Neural progenitor cell (in vitro differentiated cells): ENCODE measurements around a stretch of chr2.

- RAMPAGE, long total RNA: no peak
Measured at GRCh38 chr2:25558125-25558842, 115.1 kb downstream of the DTNB start.

DNA sequence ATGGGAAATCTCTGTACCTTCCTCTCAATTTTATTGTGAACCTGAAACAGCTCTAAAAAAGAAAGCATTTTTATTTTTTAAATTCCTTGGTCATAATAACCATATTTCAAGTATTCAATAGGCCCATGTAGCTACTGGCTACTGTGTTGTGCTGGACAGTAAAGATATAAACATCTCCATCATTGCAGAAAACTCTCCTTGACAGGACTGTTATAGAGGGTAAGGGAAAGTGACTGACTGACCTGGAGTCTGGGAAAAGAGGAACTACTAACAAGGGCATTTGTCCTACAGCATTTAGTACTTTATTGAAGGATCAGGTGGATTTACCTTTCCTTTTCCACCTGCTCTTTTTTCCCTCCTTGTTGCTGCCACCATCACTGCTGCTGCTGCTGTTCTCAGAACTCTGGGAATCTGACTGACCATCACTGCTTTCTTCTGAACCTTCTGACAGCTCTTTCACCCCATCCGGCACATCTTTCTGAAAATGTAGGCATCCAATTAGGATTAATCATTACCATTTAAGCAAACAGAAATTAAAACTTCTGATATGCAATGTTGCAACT lies 79.1 kb downstream of the ASXL2 start:
- RAMPAGE, long total RNA: no peak

- RAMPAGE, long total RNA: no peak
Measured at GRCh38 chr2:26016361-26016823, 17.5 kb upstream of the RAB10 start.

DNA sequence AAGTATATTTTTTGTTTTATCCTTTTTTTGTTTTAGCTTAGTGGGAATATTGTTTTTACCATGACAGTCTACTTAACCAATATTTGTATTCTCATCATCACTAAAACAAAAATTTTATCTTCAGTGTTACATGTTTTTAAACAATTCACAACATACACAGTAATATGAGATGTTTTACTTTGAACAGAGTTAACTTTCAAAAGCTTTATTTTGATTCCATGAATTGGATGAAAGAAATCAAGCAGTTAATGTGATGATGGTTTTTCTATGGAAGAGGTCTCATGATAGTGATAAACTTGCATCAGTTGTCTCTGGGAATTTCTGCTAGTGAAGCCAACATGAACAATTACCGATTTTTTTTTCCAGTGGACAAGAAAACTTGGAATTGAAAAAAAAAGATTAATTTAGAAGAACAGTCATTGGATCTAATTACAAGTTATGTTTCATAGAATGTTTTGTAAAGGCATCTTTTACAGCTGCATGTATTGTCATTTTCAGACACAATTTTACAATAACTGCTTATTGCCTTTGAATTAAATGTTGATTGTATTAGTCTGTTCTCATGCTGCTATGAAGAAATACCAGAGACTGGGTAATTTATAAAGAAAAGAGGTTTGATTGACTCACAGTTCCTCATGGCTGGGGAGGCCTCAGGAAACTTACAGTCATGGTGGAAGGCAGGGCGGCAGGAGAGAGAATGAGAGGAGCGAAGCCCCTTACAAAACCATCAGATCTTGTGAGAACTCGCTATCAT lies 32.2 kb downstream of the RAB10 start:
- RAMPAGE, long total RNA: no peak

- RAMPAGE, long total RNA: no peak
Measured at GRCh38 chr2:26184736-26185410, 12.0 kb downstream of the GAREM2 start.

DNA sequence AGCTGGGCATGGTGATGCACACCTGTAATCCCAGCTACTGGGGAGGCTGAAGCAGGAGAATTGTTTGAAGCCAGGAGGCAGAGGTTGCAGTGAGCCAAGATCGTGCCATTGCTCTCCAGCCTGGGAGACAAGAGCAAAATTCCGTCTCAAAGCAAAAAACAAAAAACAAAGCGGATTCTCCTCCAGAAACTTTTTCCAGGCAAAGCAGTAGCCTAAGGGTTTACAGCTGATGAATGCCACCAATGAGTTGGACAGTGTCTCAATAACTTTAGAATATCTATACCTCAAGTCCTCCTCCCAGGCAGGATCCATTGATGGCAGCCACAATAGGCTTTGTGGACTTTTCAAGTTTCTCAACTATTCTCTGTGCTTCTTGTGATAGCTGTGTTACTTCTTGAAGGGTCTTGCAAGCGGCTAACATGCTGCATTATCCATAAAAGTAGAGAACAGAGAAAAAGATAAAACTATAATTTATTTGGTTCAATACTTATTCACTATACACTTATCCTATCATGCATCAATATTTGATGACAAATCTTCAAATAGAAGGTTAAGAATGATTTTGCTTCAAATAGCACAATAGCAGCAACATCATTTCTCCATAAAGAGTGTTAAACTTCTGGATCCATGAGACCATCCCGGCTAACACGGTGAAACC lies 10.4 kb downstream of the HADHA start:
- RAMPAGE, long total RNA: no peak

GRCh38 chr2:26243098-26243389 lies 1.4 kb downstream of the HADHA start:
- RAMPAGE, long total RNA: no peak

DNA sequence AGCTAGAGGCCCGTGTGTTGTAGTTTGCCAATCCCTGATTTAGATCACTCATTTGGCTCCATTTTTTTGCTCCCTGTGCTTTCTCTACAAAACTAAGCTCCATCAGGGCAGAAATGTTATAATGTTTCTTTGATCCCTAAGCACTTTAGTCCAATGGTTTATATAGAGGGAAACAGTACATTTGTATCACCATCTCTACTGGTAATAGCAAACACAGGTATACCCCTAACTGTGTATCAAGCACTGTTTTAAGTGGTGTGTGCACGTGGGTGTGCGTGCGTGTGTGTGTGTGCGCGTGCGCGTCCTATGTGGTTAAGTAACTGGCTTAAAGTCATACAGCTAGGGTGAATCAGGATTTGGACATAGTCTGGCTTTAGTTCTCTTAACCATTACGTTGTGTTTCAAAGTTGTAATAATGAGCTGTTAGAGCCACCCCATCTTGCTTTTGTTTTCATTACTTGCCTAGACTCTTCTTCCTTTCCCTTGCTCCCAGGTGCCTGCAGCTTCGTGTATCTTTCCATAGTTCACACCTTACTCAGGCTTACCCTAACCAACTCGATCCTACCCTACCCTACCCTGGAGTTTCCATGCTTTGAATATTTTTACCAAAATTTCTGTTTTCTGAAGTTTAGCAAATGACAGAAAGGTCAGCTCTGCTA lies 2.1 kb downstream of the HADHB start:
- RAMPAGE, long total RNA: no peak

DNA sequence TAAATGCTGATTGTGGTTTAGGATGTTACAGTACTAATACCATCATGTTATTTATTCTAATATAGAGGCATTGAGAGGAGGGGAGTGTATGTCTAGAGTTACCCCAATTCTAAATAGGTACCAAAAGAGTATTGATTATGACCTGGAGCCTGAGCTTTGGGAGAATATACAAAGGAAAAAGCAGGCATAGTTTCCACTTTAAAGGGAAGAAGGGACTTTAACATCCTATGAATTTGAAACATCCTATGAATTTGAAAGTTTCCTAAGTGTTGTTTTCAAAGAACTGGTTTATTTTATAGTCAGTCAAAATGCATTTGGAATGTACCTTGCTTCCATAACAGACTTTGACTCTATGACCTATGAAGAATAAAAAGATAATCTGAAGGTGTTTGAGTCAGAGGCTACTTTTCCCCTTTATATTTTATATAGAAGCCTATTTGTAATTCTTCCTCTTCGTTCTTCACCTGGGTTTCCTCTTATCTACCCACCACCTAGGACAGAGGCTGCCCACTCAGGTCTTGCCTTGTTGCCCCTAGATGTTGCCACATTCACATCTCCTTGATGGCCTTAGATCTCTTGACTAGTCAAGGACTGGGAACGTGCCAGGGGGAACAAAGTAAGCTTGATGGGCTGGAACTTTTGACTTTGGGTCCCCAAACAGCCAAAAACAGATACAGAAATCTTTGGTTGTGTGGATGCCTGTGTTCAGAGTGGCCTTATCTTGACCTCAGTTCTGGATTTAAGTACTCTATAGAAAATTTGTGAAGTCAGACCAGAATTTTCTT lies 9.5 kb upstream of the DRC1 start:
- RAMPAGE, long total RNA: no peak

DNA sequence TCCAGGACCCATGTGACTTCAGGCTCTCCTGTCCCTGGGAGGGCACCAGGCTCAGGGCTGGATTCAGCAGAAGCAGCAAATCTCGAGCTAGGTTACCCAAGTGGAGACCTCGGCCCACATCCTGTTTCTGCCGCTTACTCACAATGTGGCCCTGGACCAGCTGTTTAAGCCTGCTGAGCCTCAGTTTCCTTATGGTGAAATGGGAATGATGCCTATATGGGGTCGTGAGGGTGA lies 71.3 kb downstream of the OTOF start:
- RAMPAGE, long total RNA: no peak

DNA sequence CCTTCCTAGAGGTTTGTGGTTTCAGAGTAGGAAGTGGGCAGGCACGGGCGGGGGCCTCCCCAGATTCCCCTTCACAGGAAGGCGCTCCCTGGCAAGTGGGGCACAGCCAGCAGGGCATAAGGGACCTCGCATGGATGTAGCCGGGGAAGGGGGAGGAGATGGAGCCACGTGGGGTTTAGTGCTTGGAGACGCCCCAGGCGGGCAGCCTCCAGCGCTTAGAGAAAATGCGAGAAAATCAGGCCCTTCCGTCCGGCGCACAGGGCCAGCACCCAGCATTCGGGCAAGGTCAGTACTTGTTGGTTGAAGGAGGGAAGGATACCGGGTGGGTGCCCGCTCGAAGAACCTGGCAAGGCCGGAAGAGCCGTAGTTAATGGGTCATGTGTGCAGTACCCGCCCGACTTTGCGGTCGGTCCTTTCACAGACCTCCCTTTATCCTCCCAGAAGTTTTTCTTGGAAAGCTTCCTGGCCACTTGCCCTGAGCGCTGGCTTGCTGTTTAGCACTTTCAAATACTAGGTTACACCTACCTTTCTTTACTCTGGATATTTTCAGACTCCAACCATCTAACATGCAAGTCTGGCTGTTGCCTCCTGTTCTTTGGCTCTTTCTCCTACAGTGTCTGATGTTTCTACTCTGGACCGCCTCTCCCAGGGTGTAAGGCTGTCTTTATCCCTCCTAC lies 576 bp downstream of the FAM166C start:
- RAMPAGE, long total RNA: no peak

DNA sequence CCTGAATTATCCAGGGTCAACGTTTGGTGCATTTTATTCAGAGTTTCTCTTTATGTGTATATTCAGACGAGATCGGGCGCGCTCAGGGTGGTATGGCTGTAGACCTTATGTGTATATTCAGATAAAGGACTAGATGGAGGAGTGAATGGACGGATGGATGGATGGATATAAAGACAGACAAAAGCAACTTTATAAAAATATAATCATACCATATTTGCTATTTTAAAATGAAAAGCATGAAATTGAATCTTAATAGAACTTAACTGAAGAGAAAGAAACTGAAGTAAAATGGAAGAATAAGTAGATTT lies 9.2 kb downstream of the FAM166C start:
- RAMPAGE, long total RNA: no peak

- RAMPAGE, long total RNA: no peak
Measured at GRCh38 chr2:26720982-26721607, 28.6 kb downstream of the KCNK3 start.

- RAMPAGE, long total RNA: no peak
Measured at GRCh38 chr2:26912482-26912964, 57.9 kb upstream of the MAPRE3 start.

- RAMPAGE, long total RNA: no peak
Measured at GRCh38 chr2:26971166-26971955, 924 bp downstream of the MAPRE3 start.

DNA sequence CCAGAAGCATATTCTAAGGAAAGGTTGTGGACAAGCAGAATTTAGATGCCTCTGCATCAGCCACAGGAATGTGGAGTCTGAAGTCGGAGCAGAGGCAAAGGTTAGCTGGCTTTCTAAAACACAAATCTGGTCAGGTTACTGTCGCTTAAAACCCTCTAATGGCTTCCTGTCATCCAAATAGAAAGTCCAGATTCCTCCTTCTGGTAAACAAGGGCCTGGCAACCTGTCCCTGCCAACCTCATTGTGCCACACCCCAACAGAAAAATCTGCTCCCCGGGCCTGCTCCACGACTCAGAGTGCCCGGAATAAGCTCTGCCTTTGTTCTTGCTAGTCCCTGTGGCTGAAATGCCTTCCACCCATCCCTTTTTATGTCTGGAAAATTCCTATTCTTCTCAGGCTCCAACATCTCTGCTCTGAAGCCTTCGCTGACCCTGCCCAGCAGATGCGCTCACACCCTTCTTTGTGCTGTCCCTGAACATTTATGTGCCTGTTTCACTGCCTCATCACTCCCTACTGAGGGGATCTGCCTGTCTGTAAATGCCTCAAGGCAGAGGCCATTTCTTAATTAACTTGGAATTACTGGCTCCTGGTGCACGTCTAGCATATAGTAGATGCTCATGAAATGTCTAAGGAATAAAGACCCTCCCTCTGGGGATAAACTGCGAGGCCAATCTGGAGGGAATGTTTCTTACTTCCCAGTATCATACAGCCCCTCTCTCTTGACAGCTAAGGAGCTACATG lies 11.2 kb upstream of the TMEM214 start:
- RAMPAGE, long total RNA: no peak

DNA sequence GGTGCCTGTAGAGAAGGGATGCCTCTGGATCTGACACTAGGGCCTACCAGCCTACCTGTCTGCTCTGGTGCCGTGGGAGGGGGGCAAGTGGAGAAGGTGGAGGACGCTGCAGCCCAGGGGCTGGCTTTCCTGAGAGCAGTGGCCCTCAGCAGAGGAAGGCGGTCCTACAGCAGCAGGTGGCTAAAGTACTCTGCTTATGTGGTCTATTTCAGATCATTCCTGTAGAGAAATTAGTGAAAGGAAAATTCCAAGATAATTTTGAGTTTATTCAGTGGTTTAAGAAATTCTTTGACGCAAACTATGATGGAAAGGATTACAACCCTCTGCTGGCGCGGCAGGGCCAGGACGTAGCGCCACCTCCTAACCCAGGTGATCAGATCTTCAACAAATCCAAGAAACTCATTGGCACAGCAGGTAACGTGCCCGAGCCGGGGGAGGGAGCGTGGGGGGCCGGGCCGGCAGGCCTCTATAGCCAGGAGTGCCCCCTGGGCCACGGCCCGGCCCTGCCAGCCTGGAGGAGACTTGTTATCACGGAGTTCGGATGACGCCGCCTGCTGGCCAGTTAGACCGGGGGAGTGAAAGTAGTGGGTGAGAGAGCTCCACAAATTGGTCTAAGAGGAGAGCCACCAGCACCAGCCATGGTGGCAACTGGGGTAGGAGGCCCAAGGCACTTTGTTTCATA lies 8.7 kb upstream of the TMEM214 start:
- RAMPAGE, long total RNA: no peak

GRCh38 chr2:27025333-27026184 lies 7.2 kb upstream of the TMEM214 start:
- RAMPAGE, long total RNA: no peak

DNA sequence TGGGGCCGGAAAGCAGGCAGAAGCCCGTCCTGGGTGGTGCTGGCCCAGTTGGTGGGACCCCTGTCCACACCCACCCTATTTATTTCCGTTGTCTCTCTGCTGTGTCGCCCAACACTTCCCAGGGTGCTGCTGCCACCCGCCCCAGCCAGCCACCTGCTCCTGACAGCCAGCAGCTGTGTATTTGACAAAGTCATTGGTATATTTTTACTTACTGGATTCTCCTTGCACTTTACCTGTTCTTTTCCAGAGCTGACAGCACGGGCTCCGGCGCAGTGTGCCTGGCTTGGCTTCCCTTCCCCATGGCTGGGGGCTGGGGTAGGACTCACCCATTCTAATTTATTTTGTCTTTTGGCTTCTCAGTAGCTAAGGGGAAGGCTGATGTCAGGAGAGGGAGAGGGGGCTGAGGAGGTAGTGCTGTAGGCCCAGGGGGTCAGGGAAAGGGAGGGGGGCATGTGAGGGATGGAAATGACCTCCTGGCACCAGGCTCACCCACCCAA lies 6.2 kb upstream of the TMEM214 start:
- RAMPAGE, long total RNA: no peak

GRCh38 chr2:27082564-27083094 lies 3.9 kb upstream of the KHK start:
- RAMPAGE, long total RNA: no peak